ENCODE results near the genes ARX and PPP4R3C.

- PRO-cap, 3 experiments = no peak in any of the 3 experiments
- RAMPAGE, long total RNA, 4 experiments = no peak in any of the 4 experiments
- RRBS = no CpG with 5 or more reads among the region's 12 CpGs
These were observed 281 bp downstream of the EIF2S3 start for GRCh38 chrX:24055111-24055363.

GRCh38 chrX:24059850-24060490, 5.2 kb downstream of the EIF2S3 start:
- PRO-cap, 3 experiments = no peak in any of the 3 experiments
- RAMPAGE, long total RNA, 4 experiments = no peak in any of the 4 experiments
- RRBS = no CpG with 5 or more reads among the region's 4 CpGs

DNA sequence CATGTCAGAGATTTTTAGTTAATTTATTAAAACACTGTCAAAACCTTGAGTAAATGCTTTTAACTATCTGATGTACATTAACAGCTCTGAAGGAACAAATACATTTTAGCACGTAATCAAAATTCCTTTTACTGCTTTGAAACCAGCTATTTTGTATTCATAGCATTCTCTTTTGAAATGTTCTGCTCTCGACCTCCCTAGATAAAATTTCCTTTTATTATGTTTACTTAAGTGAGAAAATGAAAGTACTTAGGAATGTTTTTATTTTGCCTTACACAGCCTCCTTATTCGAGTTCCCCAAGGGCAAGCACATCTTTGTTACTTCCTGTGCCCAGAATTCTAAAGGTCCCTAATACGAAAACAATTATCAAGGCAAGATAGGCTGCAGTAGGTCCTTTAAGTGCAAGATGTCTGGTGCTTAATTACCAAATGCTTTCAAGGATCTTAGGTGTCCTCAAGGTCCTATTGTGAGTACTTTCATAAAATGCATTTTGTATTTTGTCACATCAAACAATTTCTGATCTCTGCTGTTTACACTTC, 3.0 kb upstream of the ZFX start:
- PRO-cap, 3 experiments = no peak in any of the 3 experiments
- RAMPAGE, long total RNA, 4 experiments = no peak in any of the 4 experiments
- RRBS = no CpG with 5 or more reads among the region's 4 CpGs

DNA sequence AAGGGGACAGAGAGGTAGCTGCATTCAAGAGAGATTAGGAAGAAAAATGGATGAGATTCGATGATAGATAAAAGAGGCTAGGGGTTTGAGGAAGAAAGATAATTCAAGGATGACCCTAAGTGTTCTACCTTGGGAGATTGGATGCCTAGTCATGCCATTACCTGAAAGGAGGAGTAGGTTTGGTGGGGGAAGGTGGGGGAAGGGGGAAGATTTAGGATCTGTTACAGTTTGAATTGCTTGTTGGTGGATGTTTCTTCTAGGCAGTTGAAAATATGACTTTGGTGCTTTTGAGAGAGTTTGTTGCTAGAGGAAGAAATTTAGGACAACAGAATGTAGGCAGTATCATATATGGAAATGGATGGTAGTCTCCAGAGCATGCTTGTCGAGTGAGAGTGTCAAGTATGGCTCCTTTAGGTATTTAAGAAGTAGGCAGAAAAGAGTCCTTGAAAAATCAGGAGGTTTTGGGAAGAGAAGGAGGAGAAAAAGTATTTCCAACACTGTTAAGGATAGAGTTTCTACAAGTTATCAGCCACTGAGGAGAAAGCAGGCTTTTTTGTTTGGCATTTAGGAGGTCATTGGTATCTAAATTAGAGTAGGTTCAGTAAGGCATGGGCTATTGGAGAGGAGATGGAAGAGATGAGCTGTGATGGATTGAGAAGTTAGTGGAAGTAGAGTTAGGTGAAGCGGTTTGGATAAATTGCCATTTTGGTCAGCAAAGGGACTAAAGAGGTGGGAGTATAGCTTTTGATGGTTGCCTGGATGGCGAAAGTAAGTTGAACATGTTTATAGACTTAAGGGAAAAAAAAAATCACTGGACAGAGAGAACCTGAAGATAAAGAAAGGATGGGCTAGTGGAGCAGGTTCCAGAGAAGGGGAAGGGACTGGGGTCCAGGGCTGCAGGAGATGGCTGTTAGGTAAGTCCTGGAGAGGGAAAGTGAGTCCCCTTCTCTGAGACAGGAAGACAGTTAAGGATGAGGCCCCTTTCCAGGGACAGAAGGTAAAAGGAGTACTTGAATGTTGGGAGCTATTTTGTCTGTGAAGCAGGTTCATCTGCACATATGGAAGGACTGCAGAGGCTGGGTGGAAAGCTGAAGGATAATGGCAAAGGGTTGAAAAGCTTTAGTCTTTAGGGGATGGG, 32.8 kb downstream of the ZFX start:
- PRO-cap, 3 experiments = no peak in any of the 3 experiments
- RAMPAGE, long total RNA, 4 experiments = no peak in any of the 4 experiments
- RRBS = no CpG with 5 or more reads among the region's 4 CpGs

GRCh38 chrX:24395785-24396181, 35.3 kb downstream of the SUPT20HL1 start:
- PRO-cap, 3 experiments = no peak in any of the 3 experiments
- RAMPAGE, long total RNA, 4 experiments = no peak in any of the 4 experiments
- RRBS = no CpG with 5 or more reads among the region's 4 CpGs

GRCh38 chrX:24479047-24479589, 14.0 kb downstream of the PDK3 start:
- PRO-cap, 3 experiments = no peak in any of the 3 experiments
- RAMPAGE, long total RNA, 4 experiments = no peak in any of the 4 experiments
- RRBS = no CpG with 5 or more reads among the region's 2 CpGs

- PRO-cap, 3 experiments = no peak in any of the 3 experiments
- RAMPAGE, long total RNA, 4 experiments = no peak in any of the 4 experiments
These were observed 81.3 kb downstream of the PDK3 start for GRCh38 chrX:24546401-24546757.

DNA sequence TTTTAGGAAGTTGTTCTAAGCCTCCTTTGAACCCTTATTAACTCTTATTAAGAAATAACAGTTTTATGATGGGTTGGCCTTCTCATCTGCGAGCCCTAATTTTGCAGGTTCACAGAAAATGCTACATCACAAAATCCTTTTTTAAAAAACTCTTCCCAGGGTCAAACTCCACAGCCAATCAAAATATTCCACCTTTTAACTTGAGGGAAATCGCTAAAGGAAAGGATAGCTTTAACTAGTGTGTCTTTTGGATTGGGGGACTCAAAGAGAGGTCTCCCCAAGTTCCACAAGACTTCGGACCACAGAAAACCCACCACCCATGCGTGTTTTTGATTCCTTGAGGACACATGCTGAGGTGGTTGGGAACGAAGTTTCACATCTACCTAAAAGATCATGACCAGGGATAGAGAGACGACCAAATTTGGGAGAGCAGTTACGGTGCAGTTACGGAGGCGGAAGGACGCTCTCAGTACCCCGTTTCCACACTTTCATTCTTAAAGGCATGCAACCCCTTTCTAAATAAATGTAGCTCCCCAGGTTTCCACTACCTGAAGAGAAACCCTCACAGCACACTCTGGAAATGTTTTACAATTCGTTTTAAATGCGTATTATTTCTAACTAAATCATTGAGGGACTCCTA, 1.2 kb downstream of the PCYT1B start:
- PRO-cap, 3 experiments = peak in 1 of 3 experiments; most common plus-strand start position 432 of the sequence (in 1)
- RAMPAGE, long total RNA, 4 experiments = no peak in any of the 4 experiments
- RRBS = no CpG with 5 or more reads among the region's 13 CpGs

DNA sequence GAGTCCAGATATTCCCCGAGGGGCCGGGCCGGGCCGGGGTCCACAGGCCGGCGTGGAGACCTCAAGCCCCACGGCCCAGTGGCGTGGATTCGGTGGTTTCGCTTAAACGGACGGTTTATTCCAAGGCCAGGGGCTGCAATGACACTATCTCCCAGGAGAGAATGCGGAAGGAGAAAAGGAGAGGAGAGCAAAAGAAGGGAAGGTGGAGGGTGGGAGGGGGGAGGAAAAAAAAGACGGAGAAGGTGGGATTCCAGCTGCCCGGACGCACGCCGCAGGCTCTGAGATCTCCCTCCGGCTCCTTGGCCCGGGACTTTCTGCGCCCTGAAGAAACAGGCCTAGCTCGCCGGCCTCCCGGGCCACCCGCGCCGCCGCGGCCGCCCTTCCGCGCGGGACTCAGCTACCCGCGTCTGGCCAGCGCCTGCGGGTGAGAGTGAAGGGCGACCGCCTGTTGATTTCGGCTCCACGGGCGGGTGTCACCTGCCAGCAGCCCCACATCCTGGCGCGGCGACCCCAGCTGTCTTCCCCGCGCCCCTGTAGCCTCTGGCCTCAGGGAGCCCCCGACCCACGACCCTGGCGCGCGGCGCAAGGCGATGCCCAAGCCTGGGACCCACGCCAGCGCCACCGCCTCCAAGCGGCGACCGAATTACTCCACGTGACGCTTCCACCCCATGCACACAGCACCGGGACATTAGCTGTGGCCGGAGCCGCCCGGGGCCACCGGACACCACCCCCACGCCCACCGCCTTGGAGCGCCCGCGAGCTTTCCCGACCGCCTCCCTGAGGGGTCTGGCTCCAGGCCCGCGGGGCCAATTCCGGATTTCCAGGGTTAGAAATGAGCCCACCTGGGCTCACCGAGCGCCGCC, 10.4 kb downstream of the ARX start:
- PRO-cap, 3 experiments = no peak in any of the 3 experiments
- RAMPAGE, long total RNA, 4 experiments = no peak in any of the 4 experiments
- RRBS = 36% methylated on average over 9 of the region's 80 CpGs

DNA sequence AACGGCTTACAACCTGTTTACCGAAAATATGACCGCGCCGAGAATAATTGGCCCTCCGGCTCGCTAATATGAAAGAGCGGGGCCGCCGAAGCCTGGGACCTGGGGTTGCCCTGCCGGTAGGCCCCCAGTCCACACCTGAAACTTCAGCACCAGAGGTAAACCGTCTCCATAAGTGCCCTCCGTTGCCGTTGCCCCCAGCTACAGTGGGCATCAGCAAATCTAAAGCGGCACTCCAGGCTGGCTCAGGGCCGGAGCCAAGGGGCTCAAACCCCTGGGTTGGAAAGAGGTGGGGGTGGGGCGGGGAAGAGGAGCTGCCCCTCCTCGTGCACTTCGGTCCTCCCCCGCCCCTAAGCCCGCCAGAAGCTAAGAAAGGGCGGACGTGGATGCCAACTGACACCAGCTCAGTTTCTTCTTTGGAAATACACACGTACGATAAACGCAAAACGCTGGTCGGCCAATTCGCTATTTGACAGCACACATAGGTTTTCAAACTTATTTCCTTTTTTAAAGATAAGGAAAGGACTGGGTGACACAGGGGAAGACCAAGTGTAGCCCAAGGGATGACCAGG, 4.6 kb downstream of the ARX start:
- PRO-cap, 3 experiments = no peak in any of the 3 experiments
- RAMPAGE, long total RNA, 4 experiments = no peak in any of the 4 experiments
- RRBS = 37% methylated on average over 6 of the region's 29 CpGs

GRCh38 chrX:25015456-25016837, at the start of gene ARX:
ARX (minus strand) TSS chrX:25015965.
- PRO-cap, 3 experiments = no peak in any of the 3 experiments
- RAMPAGE, long total RNA, 4 experiments = no peak in any of the 4 experiments
- RRBS = 24% methylated on average over 18 of the region's 85 CpGs

DNA sequence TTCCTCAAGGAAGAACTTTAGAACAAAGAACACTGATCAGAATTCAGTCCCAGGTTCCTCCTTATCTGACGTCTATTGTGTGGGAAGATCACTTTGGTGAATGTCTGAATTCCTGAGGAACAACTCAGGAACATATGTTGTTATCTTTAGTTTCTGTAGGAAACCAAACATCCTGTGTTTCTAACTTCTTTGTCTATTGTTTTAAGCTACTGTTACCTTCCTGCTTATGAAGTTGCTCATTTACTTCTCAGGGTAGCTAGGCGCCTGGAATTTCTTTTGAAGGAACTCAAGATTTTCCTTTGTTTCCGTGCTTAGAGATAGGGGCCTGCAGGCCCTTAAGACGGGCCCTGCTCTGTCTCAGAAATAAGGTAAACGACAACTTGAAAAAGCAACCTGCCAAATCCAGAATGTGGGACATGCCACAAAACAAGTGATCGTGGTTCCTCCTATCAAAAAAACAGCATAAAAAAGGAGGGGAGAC, 46.2 kb downstream of the MAGEB5 start:
- PRO-cap, 3 experiments = no peak in any of the 3 experiments
- RAMPAGE, long total RNA, 4 experiments = no peak in any of the 4 experiments
- RRBS = no CpG with 5 or more reads among the region's 6 CpGs

GRCh38 chrX:27463038-27463606, at the start of gene PPP4R3C:
PPP4R3C (minus strand) TSS chrX:27463341.
- PRO-cap, 3 experiments = no peak in any of the 3 experiments
- RAMPAGE, long total RNA, 4 experiments = no peak in any of the 4 experiments
- RRBS = 100% methylated on average over 3 of the region's 19 CpGs

DNA sequence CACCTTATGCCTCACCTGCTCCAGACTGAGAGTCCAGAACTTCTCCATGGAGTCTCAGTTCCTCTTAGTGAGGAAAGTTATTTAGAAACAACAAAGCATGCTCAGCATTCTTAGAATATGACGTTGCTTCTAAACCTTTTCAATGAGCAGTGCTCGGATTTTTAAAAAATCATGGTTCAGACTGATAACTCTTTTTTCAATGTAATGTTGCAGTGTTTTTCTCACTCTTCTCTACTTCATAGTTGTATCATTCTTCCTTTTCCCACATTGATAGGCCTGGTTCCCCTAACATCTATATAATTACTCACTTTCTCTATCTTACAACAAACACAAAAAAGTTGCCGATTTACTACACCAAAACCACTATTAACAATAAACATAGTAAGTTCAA, 106.2 kb upstream of the IL1RAPL1 start:
- PRO-cap, 3 experiments = no peak in any of the 3 experiments
- RAMPAGE, long total RNA, 4 experiments = no peak in any of the 4 experiments
- RRBS = no CpG with 5 or more reads among the region's 3 CpGs

GRCh38 chrX:28659378-28659733, 72.1 kb downstream of the IL1RAPL1 start:
- PRO-cap, 3 experiments = peak in 2 of 3 experiments; most common minus-strand start chrX:28659618 (in 1)
- RAMPAGE, long total RNA, 4 experiments = no peak in any of the 4 experiments
- RRBS = no CpG with 5 or more reads among the region's 20 CpGs

DNA sequence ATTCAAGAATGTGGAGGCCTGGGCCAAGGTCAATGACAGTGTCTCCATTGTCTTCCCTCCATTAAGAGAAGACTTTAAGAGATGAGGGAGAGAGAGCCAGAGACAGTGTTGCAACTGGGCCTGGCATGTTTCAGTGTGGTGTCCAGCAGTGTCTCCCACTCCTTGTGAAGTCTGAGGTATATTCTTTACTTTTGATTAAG, 1.7 kb downstream of the MAGEB4 start:
- PRO-cap, 3 experiments = no peak in any of the 3 experiments
- RAMPAGE, long total RNA, 4 experiments = no peak in any of the 4 experiments

- PRO-cap, 3 experiments = no peak in any of the 3 experiments
- RAMPAGE, long total RNA, 4 experiments = no peak in any of the 4 experiments
- RRBS = no CpG with 5 or more reads among the region's 5 CpGs
These were observed 82.6 kb upstream of the TAB3 start for GRCh38 chrX:30971587-30972161.

GRCh38 chrX:31128795-31129264, 57.0 kb upstream of the FTHL17 start:
- PRO-cap, 3 experiments = no peak in any of the 3 experiments
- RAMPAGE, long total RNA, 4 experiments = no peak in any of the 4 experiments
- RRBS = no CpG with 5 or more reads among the region's 4 CpGs

DNA sequence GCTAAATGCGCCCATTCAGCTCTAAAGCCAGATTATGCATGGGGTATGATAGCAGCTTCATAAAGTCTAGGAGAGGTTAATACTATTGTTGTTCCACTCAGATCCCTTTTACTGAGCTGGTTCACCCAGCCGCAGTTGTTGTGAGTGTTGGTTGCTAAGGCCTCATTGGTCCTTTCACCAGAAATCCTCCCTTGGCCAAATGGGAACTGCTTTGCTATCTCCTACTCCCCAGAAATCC, 266.0 kb upstream of the FTHL17 start:
- PRO-cap, 3 experiments = no peak in any of the 3 experiments
- RAMPAGE, long total RNA, 4 experiments = no peak in any of the 4 experiments
- RRBS = no CpG with 5 or more reads among the region's 2 CpGs

DNA sequence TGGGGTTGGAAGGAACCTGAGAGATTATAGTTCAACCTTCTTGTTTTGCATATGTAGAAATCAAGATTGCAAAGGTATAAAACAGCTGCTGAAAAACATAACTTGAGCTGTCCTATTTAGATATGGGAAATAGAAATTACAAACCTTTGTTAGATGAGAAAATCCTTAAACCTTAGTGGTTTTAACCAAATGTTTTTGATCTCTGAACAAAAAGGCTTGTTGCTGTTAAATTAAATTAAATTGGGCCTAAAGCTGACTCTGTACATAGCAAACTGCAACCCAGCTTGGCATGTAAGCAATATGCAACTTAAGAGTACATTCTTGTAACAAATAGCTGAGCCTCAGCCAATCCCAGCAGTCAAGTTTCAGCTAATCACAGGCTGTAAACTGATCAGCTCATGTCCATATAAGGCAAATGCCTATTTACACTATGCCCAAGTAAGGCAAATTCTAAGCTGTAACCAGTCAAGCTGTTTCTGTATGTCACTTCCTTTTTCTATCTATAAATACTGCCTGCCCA, 428.9 kb upstream of the FTHL17 start:
- PRO-cap, 3 experiments = no peak in any of the 3 experiments
- RAMPAGE, long total RNA, 4 experiments = no peak in any of the 4 experiments